Tongue (tissue), 2 donors: ENCODE measurements around the gene MYT1L.

- RAMPAGE, long total RNA: no peak
Observed at GRCh38 chr2:40460-41190, 5.7 kb downstream of the FAM110C start.

DNA sequence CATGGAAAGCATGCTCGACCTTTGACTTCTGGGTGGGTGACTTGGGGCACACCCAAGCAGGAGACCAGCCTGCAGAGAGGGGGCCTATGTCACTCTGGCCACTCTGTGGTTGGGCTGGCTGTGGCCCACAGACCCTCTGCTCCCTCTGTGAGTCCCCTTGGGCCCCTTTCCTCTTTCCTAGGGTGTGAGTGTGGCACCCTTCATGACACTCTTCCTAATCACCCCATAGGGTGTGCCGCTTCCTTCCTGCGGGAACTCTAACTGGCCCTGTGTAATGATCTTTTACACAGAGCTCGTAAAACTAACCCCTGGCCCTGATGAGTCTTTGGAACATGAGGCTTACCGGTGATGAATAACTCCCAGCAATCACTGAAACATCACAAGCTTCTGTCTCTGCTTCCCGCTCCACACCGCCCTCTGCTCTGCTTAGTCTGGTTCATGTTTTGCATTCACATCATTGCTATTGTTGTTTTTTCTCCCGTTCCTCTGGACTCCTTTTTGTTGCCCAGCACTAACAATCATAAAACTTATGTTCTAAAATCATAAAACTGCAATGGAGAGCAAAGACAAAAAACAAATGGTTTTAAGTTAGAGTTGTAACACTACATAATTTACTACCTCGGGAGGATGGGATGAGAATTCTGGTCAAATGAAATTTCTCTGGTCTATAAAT, 101.1 kb downstream of the SH3YL1 start:
- RAMPAGE, long total RNA: no peak

DNA sequence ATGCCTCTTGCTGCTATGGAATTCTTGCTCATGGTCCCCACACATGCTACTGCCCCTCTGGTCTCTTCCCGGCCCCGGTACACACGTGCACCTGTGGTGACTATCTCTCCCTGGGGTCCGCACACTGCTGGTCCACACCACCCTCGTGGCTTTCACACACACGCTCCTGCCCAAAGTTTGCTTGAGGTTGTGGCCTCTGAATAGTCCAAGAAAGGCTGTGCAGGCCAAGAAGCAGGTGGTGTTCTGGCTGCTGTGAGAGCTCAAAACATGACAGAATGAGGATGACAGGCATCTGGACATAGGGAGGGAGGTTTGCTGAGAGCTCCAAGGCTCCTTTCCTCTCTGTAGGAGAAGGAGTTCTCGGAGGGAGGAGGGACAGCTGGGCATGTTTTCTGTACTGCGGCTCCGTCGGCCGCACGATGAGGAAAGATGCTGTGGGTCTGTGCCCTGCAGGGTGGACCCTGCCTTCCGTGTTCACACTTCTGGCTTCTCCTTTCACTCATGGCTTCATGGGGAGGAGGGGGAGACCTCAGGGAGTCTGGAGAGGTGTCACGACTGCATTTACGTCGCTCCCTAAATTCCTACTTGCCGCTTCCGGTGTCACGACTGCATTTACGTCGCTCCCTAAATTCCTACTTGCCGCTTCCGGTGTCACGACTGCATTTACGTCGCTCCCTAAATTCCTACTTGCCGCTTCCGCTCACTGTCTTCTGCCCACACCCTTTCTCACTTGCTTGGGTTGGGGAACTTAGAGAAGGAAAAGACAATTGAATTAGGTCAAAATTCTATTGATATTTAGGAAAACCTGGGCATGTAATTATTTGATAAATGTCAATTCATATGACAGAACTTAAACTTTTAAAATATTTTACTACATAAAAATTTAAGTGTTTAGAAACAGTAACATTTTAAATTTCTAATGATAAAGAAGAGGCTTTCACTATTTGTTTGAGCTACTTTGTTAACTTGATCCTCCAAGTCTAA, 68.3 kb upstream of the ALKAL2 start:
- RAMPAGE, long total RNA: no peak

DNA sequence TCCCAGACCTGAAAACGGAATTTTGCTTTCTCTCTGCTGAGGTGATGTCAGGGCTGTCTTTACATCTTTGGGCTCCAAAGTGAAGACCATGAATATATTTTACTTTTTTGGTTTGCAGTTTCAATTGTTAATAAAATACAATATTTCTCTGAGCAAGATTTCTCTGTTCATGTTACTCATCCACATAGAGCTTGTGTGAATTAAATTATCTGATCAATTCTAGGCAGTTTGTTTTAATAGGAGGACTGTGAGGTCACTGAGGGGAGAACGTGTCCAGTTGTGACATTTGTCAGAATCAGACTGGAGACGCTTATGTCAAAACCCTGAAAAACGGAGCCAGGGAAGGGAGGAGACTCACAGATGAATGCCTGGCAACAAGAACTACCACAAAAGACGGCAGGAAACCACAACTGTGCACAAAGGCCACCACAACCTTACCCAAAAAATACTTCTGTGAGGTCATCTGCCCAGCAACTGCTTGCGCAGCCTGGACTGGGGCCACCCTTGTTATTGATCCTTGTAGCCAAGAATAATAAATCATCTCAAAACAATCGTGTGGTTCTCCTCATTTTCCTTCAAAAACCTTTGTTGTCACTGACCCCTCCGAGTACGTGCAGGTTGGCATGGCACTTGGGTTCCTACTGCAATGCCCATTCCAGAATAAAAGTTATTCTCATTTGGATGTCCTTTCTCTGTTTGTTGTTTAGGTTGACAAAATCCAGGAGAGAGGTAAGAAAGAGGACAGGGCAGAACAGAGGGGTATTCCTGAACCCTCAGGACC, 173.0 kb upstream of the ALKAL2 start:
- RAMPAGE, long total RNA: no peak

- RAMPAGE, long total RNA: no peak
Observed at GRCh38 chr2:503582-504015, 173.6 kb downstream of the TMEM18 start.

- RAMPAGE, long total RNA: no peak
Observed at GRCh38 chr2:628617-629007, 48.6 kb downstream of the TMEM18 start.

- RAMPAGE, long total RNA: no peak
Observed at GRCh38 chr2:669411-669922, 7.7 kb downstream of the TMEM18 start.

DNA sequence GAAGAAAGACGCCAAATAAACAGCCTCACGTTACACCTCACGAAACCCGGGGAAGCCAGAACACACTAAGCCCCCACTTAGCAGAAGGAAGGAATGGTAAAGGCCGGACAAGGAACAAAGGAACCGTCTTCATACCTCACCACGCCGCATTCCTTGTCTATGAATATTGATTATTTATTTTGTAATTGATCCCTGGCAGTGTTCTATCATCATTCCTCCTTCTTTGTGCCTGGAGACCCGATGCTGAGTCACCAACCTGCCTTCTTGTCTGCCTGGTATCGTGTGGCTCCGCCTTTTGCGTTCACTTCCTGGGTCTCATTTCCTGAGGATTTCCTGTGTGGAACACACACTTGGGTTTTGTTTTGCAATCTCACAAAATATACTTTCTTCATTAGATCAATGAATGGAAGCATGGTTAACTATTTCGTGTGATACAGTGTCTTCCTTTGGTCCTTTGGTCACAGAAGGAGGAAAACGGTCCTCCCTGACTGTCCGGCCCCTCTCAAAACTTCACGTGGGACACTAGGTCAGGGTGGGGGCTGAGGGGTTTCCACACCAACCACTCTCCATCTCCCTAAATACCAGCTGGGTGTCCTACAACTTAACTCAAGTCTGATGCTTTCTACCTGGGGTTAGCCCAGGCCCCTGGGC, 95.4 kb upstream of the SNTG2 start:
- RAMPAGE, long total RNA: no peak

GRCh38 chr2:868739-869861, 81.5 kb upstream of the SNTG2 start:
- RAMPAGE, long total RNA: no peak

DNA sequence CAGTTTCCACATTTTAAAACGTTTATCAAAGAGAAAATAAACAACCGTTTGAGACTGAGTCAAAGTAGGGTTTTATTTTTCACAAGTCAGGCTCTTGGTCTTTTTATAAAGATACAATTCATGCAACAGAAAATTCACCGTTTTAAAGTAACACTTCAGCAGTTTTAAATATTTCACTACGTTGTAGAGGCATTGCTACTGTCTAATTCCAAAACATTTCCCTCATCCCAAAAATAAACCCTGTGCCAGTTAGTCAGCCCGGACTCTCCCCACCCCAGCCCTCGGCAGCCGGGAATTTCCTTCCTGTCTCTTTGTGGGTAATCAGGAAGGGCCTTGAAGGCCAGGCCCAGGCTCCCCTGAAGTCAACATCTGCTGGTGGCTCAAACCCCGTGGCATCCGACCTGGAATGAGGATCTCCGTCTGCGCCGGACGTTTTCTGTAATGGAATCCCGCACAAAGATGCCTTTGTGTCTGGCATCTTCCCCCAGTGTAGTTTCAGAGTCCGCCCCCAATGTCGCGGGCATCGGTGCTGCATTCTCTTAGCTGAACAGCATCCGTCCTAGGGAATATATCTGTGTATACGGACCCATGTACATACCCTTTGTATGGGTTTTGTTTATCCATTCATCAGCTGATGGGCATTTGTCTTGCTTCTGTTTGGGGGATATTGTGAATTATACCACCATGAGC, 219.6 kb downstream of the SNTG2 start:
- RAMPAGE, long total RNA: no peak

DNA sequence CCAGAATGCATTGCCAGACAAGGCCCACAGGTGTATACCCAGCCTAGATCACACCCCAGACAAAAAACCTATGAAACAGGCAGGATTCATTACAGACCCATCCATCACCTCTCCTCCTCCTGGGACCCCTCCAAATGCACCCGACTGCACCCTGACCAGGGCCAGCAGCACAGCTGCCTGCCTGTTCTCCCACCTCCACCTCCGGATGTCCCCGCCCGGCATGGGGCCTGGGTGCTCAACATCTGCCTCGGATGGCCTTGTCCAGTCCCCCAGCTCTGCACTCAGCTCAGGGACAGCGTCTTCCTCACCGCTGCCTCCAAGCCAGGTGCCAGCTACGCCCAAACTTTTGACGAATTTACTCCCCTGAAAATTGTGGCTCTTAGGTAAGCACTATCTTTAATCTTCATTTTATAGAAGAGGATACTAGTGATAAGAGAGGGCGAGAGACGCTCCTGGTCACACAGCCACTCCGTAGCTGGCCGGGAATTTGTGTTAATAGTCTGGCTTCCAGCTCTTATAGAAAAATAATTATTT, 91.1 kb downstream of the TPO start:
- RAMPAGE, long total RNA: no peak

DNA sequence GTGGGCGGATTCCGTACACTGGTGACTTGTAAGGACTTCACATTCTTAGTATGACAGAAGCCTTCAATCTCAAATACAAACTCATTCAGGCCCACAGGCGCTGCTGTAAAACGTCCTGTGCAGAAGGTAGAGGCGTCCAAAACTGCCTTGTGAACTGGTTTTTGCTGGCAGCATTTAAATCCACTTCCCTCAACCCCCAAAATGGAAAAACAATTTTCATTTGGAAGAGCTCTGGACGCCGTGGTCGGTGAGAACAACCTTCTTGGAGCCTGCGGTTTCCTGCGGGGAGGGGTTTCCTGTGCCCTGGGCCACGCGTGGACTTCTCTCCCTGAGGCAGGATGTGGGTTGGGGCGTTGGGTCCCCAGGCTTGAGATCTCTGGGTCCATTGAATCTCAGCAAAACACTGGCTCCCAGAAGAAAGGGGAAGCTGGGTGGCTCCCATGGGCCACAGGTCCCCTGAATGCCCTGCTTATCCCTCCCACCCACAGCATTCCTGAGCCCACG, 151.1 kb downstream of the TPO start:
- RAMPAGE, long total RNA: no peak

DNA sequence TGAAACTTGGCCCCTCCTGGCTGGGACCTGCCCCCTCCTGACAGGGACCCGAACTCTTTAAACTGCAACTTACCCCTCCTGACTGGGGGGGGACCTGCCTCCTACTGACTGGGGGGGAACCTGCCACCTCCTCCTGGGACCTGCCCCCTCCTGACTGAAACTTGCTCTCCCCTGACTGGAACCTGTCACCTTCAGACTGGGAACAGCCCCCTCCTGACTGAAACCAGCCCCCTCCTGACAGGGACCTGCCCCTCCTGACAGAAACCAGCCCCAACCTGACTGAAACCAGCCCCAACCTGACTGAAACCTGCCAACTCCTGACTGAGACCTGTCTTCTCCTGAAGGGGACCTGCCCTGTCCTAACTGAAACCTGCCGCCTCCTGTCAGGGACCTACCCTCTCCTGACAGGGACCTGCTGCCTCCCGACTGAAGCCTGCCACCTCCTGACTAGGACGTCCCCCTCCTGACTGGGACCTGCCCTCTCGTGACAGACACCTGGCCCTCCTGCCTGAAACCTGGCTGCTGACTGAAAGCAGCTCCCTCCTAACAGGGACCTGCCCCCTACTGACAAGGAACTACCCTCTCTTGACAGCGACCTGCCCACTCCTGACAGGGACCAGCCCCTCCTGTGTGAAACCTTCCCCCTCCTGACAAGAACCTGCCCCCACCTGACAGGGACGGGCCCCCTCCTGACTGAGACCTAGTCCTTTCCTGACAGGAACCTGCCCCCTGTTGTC, 87.1 kb downstream of the PXDN start:
- RAMPAGE, long total RNA: no peak

- RAMPAGE, long total RNA: no peak
Observed at GRCh38 chr2:1742247-1742567, 2.1 kb downstream of the PXDN start.

DNA sequence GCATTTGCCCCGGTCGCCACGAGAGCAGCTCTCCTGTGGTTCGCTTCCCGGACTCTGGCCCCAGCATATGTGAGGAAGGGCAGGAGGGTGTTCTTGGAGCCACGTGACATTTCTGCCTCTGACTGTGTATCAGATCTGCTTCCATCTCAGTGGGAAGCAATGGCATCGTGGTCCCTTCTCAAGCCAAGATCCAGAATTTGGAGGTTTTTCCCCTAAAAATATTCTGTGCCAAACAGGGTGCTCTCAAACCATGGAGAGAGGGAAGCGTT, 74.2 kb upstream of the PXDN start:
- RAMPAGE, long total RNA: no peak

DNA sequence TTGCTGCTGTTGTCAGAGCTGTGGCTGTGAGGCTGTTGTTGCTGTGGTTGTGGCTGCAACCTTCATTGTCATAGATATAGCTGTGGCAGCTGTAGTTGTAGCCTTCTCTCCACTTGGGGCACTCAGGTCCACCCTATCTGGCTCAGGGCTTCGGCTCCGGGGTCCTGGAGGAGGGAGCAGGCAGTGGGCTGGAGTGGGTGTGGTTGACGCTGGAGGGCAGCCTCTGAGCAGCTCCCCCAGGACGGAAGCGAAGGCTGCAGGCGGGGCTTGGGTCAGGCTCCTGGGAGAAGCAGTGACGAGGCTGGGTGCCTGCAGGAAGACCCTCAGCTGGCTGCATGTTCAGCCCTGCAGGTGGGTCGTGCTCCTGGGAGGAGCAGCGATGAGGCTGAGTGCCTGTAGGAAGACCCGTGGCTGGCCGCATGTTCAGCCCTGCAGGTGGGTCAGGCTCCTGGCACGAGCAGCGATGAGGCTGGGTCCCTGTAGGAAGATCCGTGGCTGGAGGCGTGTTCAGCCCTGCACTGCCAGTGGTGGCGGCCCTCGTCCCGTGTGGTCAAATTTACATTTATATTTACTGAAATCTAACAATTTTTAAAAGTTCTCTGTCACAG, 79.1 kb upstream of the PXDN start:
- RAMPAGE, long total RNA: no peak

- RAMPAGE, long total RNA: no peak
Observed at GRCh38 chr2:2328763-2329371, 2.2 kb downstream of the MYT1L start.

DNA sequence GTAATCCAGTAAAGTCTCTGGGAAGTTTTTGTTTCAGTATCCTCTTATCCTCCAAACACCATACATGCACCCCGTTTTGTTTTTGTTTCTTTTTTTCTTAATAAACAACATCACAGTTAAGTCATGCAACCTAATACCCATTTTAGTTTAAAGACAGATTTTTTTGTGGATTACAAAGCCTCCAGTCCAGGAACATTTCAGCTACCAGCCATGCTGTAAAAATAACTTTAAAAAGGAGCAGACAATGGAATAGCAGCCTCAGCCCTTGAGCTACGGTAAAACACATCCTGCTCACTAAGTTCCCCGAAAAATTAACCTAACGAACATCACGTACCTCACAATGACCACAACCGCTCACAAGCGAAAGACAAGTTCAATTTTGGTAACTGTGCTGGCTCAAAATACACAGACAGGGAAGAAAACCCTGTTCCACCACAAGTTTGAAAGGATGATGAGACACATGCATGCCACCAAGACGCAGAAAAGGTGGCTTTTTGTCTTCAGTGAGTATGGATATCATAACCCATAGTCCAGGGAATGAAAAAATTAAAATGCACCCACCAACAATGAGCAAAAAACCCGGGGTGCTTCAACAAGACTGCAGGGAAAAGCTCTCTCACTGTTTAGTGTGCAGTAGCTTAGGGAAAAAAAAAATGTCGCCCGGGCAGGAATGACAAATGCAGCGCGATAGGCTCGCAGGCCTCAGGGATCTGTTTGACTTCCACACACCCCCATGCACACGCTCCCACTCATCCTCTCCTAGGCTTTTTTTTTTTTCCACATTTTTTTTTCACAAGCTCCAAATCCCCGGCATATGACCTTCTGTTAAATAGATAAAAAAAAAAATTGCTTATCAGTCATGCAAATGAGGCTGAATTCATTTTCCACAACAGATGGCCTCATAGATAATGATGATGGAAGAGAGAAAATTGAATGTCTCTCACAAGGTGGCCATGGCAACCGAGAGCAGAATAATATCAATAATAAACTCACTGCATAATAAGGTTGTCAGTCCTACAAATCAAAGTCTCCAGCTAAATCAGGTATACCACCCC, at the start of gene MYT1L:
TSS of gene MYT1L (minus strand) at position 643 of the 1,055 bp plus-strand sequence.
- RAMPAGE, long total RNA: no peak

GRCh38 chr2:3242398-3243018, 135.1 kb downstream of the EIPR1 start:
- RAMPAGE, long total RNA: no peak

DNA sequence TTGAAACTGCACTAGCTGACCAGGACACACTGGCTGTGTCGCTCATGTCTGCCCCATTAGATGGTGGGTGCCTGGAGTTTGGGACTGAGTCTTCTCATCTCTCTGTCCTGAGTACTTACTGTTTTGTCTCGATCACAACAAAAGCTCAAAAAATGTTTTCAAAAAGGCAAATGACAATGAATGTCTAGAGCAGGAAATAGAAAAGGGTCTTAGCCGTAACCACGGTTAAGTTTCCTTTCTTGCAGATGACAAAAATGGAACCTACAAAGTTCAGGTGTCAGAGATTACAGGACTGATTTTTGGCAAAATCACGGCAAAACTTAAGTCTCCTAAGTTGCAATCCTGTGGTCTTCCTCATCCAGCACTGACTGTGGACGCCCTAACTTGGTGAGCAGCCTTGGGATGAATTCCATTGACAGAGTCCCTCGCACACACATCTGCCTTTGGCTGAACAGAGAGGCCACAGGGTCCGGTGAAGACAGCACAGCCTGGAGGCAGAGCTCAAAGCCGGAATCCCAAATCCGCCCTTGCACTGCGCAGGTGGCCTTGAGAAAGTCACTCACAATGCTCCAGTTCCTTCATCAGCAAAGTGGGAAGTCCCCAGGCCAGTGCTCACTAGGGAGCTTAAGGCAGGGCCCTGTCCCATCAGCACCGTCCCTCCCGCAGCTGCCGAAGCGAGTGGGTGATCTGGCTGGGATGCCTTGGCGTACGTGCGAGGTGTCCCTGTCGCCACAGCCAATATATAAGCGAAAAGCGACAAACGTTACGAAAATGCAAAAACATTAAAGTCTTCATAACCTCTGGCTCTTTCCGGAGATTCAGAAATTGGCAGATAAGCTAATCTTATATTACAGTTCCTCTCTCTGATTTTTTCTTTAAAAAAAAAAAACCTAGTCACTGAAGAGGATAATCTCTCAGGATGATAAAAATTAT, 55.1 kb downstream of the EIPR1 start:
- RAMPAGE, long total RNA: no peak